Kidney epithelial cell (primary cell): ENCODE measurements around a stretch of chr17.

GRCh38 chr17:48610024-48610161 lies 924 bp downstream of the HOXB7 start:
- RAMPAGE, long total RNA, result no peak
- RRBS, result no CpG with 5 or more reads among the region's 2 CpGs

DNA sequence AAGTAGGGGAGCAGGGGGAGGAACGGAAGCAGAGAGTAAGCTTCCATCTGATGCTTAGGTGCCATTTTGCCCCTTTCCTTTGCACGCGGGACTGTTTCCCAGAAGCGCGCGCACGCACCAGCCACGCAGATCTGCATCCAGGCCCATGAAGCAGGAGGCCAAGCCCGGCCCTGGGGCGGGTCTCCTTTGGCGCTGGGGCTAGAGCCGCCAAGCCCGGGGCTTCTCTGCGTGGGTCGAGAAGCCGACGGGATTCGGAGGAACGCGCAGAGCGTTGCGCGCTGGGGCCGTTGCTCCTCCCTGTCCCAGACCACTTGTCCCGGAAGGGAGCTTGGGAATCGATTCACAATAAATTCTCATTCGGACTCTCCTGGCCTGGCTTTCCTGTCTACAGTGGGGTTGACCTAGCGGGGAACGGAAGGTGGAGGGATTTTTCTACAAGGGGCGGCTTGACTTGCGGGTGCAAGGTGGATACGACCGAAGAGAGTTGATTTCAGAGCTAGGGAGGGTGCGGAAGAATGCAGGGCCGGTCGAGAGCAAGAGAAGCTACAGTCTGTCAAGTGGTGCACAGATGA lies 4.6 kb downstream of the HOXB9 start:
- RAMPAGE, long total RNA, result no peak
- RRBS, result 9% methylated on average over 5 of the region's 36 CpGs

DNA sequence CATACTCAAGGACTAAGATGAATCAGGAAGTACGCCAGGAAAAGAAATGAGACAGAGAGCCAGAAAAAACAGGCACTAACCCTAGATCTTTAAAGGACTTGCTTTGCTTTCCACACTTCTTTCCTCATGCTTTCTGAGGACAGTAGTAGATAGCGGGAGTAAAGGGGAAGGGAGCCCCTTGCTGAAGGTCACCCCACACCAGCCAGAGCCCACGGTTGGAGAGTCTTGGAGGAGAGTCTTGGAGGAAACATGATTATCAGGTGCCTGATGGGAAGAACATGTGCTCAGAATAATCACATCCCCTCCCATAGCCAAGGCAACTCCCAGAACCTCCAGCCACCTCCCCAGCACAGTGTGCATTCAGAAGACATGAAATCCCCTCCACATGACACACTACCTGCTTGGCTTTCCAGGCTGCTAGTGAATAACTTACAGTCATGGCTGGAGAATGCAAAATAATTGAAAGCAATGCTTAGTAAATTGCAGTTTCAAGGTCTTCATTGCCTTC lies 28.7 kb upstream of the HOXB13 start:
- RAMPAGE, long total RNA, result no peak
- RRBS, result no CpG with 5 or more reads among the region's 3 CpGs

- RAMPAGE, long total RNA, result no peak
- RRBS, result no CpG with 5 or more reads among the region's 17 CpGs
Measured at GRCh38 chr17:48908015-48908347, 226 bp upstream of the UBE2Z start.

GRCh38 chr17:49360426-49360827 lies 1.6 kb downstream of the ZNF652 start:
- RAMPAGE, long total RNA, result no peak
- RRBS, result no CpG with 5 or more reads among the region's 5 CpGs

- RAMPAGE, long total RNA, result no peak
- RRBS, result 1% methylated on average over 21 of the region's 61 CpGs
Measured at GRCh38 chr17:49495710-49496470, 797 bp downstream of the NGFR start.

- RAMPAGE, long total RNA, result no peak
- RRBS, result no CpG with 5 or more reads among the region's 12 CpGs
Measured at GRCh38 chr17:49715573-49716499, 8.1 kb upstream of the SLC35B1 start.

DNA sequence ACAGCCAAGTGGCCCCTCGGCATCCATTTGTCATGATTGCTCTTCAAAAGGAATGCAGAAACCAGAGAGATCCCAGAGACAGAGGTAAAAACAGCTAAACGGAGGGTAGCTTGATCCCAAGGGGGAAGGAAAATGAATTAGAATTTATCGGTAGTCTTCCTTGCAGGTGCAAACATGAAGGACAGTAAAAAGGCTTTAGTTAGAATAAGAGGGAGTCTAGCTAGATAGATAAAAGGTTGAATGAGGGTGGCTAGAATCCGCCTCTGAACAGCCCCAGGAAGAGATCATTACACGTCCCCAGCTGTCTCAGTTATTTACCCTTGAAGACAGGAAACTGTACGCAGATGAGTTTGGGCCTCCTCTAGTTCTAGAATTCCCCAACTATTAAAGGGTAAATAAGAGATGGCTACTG lies 17.3 kb downstream of the FAM117A start:
- RAMPAGE, long total RNA, result no peak
- RRBS, result no CpG with 5 or more reads among the region's 6 CpGs

- RAMPAGE, long total RNA, result no peak
- RRBS, result no CpG with 5 or more reads among the region's 4 CpGs
Measured at GRCh38 chr17:49760843-49761287, 3.1 kb downstream of the FAM117A start.

GRCh38 chr17:49787337-49787795 lies 1.1 kb upstream of the KAT7 start:
- RAMPAGE, long total RNA, result no peak
- RRBS, result no CpG with 5 or more reads among the region's 6 CpGs

DNA sequence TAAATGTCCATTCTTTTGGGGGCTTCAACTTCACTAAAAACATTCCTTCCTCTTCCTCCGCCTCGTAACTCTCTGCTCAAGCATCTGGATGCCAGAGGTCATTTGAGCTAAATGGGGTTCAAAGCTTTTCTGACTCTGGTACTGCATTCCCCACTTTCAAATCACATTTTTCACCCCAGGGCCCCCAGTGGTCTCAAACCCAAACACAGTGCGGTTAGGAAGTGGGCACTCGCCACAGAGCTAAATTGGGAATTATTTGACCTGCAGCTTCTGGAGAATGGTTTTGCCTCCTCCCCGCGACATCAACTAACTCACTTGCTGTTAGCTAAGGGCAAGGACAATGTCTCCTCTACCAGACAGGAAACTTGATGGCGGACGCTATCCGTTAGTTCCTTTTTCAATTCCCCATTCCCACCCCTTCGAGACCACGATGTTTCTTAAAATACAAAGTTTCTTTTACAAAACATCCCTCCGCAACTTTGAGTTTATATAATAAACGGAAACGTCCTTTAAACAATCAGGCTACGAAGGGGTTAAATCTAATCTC lies 612 bp upstream of the KAT7 start:
- RAMPAGE, long total RNA, result no peak
- RRBS, result no CpG with 5 or more reads among the region's 15 CpGs

GRCh38 chr17:49805216-49805771 lies 16.8 kb downstream of the KAT7 start:
- RAMPAGE, long total RNA, result no peak
- RRBS, result no CpG with 5 or more reads among the region's 4 CpGs

DNA sequence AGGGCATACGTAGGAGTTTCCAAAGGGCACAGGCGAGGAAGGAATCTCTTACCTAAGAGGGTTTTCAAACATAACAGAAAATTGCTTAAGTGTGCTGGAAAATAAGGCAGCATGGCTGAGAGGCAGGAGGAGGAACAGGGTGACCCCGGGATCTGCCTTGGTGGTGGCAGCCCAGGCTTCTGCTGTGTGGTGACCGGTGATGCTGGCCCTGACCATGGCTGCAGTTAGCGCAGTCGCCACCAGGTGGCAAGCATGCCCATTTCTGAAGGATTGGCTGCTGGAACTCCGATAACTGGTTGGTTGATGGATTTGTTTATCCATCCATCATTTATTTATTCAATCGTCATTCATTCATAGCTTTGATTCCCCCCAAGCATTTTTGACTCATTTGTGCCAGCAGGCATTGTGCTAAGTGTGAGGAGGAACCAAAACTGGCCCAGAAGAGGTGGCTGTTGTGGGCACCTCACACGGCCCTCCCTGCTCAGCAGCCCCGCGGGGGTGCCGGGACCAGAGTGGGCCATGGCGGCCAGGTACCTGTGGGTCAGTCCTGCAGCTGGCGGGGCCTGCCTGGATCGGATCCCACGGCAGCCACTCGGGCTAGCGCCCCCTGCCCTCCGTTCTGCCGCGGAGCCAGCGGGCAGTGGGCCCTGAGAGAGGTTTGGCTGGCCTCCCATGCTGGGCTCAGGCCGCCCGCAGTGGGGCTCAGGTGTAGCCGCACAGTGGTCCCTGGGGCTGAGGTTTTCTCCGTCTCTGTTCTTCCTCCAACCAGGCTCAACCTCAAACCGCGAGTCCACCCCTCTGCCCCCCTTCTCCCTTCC lies 28.9 kb upstream of the ITGA3 start:
- RAMPAGE, long total RNA, result no peak
- RRBS, result 0% methylated on average over 2 of the region's 28 CpGs

GRCh38 chr17:50047255-50048168 lies 8.4 kb upstream of the ITGA3 start:
- RAMPAGE, long total RNA, result no peak
- RRBS, result no CpG with 5 or more reads among the region's 13 CpGs

GRCh38 chr17:50057295-50057595 lies 1.3 kb downstream of the ITGA3 start:
- RAMPAGE, long total RNA, result no peak
- RRBS, result no CpG with 5 or more reads among the region's 8 CpGs

- RAMPAGE, long total RNA, result start-site peak on the plus strand at chr17:50064168-50064191, 154 and 160 reads in 2 replicates
- RRBS, result 93% methylated on average over 3 of the region's 11 CpGs
Measured at GRCh38 chr17:50063849-50064329, 8.0 kb downstream of the ITGA3 start.

DNA sequence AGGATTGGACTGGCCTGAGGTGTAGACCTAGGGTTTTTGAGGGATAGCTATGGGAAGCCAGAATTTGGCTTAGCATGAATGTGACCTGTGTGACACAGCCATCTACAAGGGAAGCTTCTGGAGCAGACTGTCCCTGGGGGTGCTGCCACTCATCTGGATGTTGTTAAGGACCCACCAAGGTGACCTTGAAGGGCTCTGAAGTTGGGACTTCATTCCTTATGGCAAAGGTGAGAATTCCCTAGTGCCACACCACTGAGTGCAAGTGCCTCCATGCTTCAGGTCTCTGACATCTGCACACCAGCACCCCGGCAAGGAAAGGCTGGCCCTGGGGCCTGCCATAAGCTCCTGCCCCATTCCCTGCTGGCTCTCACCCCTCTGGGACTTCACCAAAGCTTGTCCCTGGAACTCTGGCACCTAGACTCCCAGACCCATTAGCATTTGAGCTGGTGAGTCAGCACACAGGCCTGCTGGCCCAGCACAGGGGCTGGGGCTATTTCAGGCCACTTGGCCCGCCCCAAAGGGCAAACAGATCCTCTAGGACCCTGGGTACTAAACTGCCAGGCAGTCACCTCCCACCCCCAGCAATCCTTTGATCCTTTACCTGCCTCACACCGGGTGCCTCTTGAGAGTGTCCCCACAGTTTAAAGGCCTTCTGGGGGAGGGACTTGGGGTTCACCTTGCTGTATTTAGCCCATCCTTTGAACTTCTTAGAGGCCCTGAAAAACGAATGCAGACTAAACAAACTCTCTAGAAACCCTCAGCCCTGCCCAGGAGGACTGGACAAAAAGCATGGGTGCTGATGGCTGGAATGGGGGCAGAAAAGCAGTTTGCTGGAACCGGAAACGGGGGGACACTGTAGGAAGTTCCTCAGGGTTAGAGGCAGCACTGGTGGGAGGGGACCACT lies 3.1 kb upstream of the SAMD14 start:
- RAMPAGE, long total RNA, result no peak
- RRBS, result no CpG with 5 or more reads among the region's 6 CpGs

DNA sequence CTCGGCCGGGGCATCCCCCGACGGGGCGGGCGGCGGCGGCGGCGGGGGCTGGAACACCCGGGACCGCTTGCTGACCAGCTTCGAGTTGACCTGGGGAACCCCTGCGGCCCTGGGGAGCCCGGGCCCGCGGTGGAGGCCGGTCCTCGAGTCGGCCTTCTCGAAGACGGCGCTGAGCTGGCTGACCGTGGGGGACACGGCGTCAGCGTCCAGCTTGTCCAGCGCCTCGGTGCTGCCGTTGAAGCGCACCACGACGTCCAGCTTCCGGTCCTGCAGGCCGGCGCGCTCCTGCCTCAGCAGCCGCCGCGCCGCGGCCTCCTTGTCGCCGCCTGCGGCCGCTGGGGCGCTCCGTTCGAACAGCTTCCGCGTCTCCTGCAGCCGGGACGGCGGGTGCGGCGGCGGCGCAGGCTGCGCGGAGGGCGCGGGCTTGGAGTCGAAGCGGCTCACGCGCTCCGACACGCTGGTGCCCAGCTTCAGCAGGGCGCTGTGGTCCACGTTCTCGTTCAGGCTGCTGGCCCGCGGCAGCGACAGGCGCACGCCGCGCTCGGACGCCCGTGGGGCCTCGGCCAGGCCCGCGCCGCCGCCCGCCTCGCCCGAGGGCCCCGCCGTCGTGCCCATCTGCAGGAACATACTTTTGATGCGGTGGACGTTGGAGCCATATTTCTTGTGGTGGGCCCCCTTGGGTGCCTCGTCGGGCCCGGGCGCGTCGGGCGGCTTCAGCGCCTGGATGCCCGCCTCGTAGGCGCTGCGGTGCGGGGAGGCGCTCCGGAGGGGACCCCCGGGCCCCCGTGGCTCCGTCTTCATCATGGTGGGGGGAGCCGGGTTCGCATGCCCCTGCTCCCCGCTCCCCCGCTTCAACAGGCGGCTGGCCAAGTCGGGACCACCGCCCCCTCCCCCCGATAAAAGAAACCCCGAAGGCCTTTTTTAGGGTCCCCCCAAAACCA lies 497 bp downstream of the PPP1R9B start:
- RAMPAGE, long total RNA, result no peak
- RRBS, result 2% methylated on average over 28 of the region's 121 CpGs

GRCh38 chr17:50177705-50178798 lies 12.2 kb downstream of the SGCA start:
- RAMPAGE, long total RNA, result no peak
- RRBS, result 3% methylated on average over 7 of the region's 29 CpGs

DNA sequence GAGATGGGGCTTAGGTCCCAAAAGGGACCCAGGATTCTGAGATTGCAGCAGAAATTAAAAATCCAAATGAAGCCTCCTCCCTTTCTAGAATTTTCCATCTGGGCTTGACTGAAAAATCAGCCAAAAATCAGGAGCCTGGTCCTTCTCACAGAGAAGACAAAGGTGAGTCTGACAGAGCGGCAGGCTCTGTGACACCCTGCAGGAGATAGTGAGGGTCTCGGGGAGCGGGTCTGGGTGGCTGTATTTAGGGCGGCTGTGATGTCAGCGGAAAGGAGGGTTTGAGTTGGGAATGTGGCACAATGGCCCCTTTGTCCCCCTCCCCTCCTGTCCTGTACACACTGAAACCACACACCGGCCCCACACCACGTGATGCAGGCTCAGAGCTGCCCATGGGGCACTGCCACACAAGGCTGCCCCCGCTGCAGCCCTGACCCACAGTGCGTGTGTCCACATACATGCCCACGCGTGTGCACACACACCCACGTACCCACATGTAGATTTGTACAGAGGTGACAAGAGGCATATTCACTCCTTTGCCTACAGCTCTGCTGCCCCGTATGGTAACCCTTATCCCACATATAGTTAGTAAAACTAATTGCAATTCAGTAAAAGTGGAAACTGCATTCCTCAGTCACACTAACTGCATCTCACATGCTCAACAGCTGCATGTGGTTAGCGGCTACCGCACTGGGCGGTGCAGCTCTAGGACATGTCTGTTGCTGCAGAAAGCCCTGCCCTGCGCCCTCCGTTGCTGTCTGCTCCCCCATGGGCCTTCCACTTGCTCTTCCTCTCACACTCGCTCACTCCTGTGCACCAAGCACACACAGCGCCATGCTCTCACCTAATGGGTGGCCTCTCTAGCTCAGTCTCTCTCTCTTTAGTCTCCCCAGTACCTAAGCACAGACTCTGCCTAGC lies 15.4 kb downstream of the SGCA start:
- RAMPAGE, long total RNA, result no peak
- RRBS, result no CpG with 5 or more reads among the region's 20 CpGs